ENCODE data around the genes SH3PXD2A and COL17A1.

- PRO-cap: bidirectional peak, plus-strand start at chr10:103855647, minus-strand start at chr10:103855547; unidirectional peak, minus-strand start at chr10:103855729
- RAMPAGE, long total RNA, 4 experiments: start-site peak on the minus strand in 1 of 4 experiments, at chr10:103855234-103855731 at its widest, 8 reads per replicate
These were observed at the start of gene SH3PXD2A for GRCh38 chr10:103855428-103856051. TSS of gene SH3PXD2A (minus strand) at chr10:103855576.

DNA sequence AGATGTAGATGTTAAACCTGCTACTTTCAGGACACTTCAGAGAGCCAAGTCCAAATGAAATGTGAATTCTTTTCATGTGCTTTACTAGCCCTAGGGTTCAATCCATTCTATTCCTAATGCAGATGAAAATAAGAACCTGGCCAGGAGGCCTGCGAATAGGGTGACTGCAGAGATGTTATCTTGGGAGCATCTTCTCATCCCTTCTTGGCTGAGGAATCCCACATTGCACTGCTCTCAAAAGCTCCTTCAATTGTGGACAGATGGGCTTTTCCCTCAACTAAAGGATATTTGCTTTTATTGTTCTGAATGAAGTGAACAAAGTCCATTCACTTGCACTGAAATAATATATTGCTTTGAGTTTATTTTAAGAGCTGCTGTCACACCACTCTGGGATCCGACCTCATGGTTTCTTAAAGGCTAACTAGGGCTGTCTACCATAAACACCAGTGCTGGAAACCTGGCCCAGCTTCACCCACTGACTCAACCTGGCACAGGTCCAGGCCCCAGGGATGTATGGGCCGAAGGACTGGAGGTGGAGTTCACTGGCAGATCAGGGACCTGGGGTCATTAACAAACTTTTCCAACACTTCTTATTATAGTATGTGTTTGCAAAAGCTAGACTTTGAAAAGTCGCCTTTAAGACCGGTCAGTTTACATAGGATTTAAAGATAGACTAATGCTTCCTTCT is 30.1 kb downstream of the STN1 start:
- PRO-cap: no peak
- RAMPAGE, long total RNA, 4 experiments: no peak in any of the 4 experiments

GRCh38 chr10:103893854-103894240 is 24.1 kb downstream of the STN1 start:
- PRO-cap: no peak
- RAMPAGE, long total RNA, 4 experiments: no peak in any of the 4 experiments

GRCh38 chr10:103901355-103901698 is 16.7 kb downstream of the STN1 start:
- PRO-cap: no peak
- RAMPAGE, long total RNA, 4 experiments: no peak in any of the 4 experiments

GRCh38 chr10:103921541-103922386 is 3.8 kb upstream of the STN1 start:
- PRO-cap: no peak
- RAMPAGE, long total RNA, 4 experiments: no peak in any of the 4 experiments

DNA sequence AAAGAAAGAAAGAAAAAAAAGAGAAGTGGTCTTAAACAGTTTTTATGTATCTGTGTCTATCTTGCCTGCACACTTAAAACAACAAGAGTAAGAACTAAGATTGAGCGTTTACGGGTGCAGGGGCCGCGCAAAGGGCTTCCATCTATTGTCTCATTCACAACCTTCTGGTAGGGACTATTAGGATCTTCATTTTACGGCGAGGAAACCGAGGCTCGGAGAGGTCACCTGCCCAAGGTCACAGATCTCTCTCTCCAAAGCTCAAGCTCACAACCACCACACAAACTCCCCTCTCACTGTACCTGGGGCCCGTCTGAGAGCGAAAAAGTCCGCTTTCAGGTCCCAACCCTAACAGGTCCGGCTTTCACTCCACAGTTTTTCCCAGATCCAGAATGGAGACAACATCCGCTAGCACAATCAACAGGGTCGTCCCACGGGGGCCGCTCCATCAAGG is 483 bp upstream of the SLK start:
- PRO-cap: no peak
- RAMPAGE, long total RNA, 4 experiments: no peak in any of the 4 experiments

GRCh38 chr10:104005858-104006250 is 38.9 kb downstream of the SLK start:
- PRO-cap: no peak
- RAMPAGE, long total RNA, 4 experiments: no peak in any of the 4 experiments

DNA sequence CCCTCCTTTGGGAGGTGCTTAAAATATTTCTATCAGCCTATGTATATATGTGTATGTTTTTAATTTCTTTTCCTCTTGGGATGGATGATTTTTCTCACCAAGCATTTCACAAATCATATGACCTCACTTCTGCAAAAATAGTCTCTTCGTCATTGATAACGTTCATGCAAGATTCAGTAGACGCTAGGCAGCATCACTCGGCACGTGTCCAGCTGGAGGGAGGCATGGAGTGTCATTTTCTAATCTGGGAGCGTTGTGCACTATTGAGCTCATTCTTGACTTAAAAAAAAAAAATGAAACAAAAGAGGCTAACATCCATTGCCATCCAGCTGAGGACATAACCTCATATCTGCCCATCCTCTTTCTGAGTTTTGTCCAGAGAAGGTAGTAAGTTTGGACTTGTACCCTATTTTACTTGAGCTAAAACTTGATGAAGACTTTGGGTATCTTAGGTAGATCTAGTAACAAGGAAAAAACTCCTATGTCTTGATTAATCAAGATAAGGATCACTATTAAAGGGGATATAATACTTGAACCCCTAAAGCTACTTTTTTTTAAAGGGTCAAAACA is 56.1 kb downstream of the COL17A1 start:
- PRO-cap: no peak
- RAMPAGE, long total RNA, 4 experiments: no peak in any of the 4 experiments

DNA sequence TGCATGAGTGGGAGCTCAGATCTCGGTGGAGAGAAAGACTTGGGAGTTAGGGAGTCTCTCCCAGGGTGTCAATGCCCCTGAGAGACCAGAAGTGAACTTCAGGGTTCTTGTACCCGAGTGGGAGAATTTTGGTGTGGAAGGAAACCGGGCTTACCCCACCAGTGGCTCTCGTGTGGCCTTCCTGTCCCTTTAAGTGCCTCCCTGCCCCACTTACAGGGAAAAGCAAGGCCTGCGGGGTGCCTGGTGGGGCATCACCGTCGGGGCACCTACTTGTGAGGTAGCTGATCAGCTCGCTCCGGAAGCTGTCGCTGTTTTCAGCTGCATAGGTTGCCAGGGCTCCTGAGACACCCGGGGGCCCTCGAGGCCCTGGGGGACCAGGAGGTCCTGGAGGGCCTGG is 51.3 kb downstream of the COL17A1 start:
- PRO-cap: no peak
- RAMPAGE, long total RNA, 4 experiments: no peak in any of the 4 experiments

GRCh38 chr10:104085476-104086330 is at the start of gene COL17A1:
TSS of gene COL17A1 (minus strand) at chr10:104085880.
- PRO-cap: no peak
- RAMPAGE, long total RNA, 4 experiments: no peak in any of the 4 experiments

- PRO-cap: no peak
- RAMPAGE, long total RNA, 4 experiments: no peak in any of the 4 experiments
These were observed 6.8 kb downstream of the ITPRIP start for GRCh38 chr10:104331132-104332292.

DNA sequence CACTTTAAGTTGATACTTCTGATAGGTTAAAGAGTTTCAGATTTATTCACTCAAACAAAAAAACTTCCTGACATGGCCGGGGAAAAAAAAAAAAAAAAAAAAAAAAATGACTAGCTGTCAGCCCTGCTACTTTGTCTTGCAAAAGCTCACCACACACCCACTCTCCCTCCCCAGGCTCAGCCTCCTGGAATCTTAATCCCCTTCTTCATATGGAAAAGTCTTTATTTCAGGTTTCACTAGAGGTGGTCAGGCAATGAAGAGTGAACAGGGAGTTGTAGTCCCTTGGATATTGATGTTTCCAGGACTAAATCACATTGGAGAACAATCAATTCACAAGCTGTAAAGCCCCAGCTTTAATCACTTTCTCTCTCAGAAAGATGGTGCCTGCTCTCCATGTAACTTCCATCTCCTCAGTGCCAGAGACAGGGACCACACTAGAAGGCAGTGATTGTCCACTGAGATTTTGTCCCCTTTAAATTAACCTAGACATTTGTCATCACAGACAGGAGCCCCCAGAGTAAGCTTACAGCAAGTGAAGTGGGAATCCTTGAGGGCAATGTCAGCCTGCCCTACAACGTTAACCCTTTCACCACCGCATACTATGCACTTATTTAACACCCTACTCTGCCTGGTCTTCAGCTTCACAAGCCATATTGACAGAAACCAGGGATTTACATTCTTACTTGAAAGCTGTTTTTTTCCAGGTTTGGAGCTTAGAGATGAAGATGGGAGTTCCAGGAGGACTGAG is 749.2 kb upstream of the SORCS1 start:
- PRO-cap: no peak
- RAMPAGE, long total RNA, 4 experiments: no peak in any of the 4 experiments

DNA sequence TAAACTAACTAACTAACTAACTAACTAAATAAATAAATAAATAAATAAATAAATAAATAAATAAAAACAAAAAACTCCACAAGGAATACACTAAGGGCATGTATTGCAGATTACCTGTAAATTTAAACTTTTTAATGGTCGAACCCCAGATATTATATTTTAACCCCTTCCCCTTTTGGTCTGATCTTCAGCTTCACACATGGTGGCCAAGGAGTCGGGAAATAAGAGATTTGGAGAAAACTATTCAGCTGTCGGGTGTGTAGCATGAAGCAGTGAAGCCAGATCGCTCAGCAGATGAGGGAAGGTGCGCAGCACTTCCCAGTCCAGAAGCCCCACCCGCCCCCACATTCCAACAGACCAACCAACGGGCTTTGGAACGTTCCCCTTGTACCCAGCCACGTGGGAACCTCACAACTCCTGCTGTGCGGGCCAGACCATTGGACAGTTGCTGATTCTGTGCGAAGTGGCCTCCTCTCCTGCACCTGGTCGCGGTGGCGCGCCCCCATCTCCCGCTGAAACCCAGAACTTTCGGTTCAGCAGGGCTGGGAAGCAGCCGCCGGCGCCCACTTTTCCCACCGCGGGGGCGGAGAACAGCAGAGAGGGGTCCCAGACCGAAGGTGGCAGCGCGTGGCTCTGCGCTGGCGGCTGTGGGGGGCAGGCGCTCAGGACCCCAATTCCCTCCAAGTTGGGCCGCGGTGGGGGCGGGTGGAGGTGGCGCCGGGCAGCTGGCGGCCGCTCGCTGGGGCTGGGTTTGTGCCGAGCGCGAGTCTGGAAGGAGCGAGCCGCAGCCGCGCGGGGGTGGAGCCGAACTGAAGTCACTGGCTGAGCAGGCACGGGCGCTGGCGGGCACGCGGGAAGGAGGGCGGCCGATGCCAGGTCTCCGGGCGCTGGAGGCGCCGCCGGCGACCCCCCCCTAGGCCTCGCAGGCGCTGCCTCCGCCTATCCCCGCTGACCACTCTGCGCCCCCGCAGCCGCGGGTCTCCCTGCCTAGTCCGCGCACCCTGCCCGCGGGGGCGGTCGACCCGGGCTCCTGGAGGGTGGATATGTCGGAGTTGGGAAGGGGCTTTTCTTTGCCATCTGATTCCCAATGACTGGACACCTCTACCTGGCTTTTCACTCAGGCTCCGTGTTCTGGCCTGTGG is 1301.5 kb upstream of the SORCS1 start:
- PRO-cap: no peak
- RAMPAGE, long total RNA, 4 experiments: no peak in any of the 4 experiments

DNA sequence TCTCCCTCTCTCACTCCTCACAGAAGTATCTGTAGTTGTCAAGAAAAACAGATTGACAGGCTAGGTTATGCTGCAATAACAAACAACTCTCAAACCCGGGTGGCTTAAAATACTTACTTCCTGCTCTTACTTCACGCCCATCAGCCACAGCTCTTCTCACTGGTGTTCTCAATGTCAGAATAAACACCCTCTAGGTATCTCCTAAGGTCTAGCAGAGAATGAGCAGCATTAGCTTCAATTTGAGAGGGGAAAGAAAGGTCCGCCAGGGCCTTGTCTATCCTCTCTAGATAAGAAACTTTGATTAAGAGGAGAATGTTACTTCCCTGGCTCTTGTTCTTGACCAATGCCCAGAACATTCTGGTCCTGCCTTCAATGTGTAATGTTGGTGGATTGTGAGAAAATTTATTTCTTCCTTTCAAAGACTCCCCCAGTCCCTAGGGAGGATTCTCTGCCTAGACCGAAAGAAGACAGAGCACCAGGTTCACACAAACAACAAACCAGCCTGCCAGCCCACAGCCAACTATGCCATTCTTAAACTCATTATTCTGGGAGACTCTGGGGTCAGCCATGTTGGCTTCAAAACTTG is 1028.6 kb downstream of the XPNPEP1 start:
- PRO-cap: no peak
- RAMPAGE, long total RNA, 4 experiments: no peak in any of the 4 experiments

- PRO-cap: bidirectional peak, plus-strand start at chr10:109430382, minus-strand start at chr10:109430291
- RAMPAGE, long total RNA, 4 experiments: no peak in any of the 4 experiments
These were observed 493.2 kb downstream of the XPNPEP1 start for GRCh38 chr10:109429997-109430532.

- PRO-cap: no peak
- RAMPAGE, long total RNA, 4 experiments: no peak in any of the 4 experiments
These were observed 193.5 kb downstream of the XPNPEP1 start for GRCh38 chr10:109729768-109730216.

DNA sequence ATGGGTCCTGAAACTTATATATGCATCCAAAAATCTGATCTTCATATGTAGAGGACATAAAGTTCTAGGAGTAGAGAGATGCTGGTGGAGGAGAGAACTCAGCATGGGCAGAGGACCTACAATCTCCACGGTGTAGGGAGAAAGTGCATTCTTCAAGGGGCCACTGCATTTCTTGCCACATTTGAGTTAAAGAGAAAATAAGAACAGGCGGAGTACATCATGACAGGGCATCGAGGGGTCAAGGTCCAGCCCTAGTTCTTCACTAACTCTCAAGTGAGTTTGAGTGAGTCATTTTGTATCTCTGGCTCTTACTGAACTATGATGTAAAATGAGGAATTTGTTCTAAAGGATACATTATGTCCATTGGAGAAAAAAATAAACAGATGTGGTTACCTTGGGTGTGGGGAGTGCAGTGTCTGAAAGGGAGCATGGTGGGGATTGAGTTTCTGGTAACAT is 182.9 kb downstream of the XPNPEP1 start:
- PRO-cap: no peak
- RAMPAGE, long total RNA, 4 experiments: no peak in any of the 4 experiments

- PRO-cap: no peak
- RAMPAGE, long total RNA, 4 experiments: no peak in any of the 4 experiments
These were observed 11.7 kb upstream of the ADD3 start for GRCh38 chr10:109996132-109996480.

GRCh38 chr10:110008438-110009212 is 841 bp downstream of the ADD3 start:
- PRO-cap: no peak
- RAMPAGE, long total RNA, 4 experiments: no peak in any of the 4 experiments

DNA sequence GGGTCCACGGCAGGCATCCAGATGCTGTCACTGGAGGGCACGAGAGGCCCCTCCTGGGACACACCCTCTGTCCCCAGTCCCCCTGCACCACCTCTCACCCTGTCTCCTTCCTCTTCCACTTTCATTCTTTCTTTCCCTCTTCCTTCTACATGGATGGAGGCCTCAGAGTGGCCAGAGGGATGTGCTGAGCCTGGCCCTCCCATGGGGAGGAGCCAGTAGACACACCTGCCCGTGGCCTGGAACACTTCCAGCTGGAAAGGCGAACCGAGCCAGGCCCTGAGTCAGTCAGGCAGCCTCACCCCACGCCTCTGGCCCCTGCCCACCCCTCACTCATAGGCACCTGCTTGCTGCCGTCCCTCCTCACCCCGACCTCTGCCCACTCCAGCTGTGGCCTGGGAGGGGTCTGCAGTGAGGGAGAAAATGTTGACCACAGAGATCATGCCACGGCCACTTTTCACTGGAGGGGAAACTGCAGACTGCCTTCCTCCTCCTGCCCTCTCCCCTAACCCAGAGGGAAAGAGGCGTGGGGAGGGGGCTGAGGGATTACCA is 55.9 kb upstream of the MXI1 start:
- PRO-cap: no peak
- RAMPAGE, long total RNA, 4 experiments: no peak in any of the 4 experiments